Skeletal muscle tissue (tissue), 7 donors: ENCODE results near the genes REPS2, NHS, SCML2 and RS1.

DNA sequence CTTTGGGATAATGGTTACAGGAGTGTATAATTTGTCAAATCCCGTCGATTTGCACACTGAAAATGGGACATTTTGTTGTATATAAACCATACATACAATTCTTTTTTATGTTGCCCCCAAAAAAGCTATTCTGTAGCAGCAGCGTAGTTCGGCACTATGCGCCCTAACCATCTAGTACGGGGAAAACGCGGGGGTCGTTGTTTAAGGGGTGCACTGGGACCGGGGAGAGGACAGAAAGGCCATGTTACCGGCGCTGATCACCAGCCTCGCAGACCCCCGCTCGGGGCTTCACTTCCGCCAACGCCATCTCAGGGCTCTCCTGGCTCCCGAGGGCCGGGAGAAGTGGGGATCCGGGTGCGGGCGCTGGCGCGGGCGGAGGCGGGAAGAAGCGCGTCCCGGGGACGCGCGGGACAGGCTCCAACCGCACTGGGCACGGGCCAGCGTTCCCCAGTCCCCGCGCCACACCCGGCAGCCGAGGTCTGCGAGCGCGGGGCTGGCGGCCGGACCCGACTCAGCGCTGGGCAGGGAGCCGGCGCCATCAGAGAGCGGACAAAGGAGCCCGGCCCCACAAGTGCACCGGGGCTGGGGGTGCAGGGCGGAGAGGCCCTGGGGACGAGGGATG lies 697 bp downstream of the CTPS2 start:
- PRO-cap, 3 experiments, result no peak in any of the 3 experiments
- RAMPAGE, long total RNA, result no peak
- RRBS, 2 experiments, result 2 to 3% methylated on average over 36 of the region's 53 CpGs

- PRO-cap, 3 experiments, result no peak in any of the 3 experiments
- RAMPAGE, long total RNA, result no peak
- RRBS, 2 experiments, result no CpG with 5 or more reads among the region's 4 CpGs
Observed at GRCh38 chrX:16743949-16744358, 24.5 kb downstream of the SYAP1 start.

DNA sequence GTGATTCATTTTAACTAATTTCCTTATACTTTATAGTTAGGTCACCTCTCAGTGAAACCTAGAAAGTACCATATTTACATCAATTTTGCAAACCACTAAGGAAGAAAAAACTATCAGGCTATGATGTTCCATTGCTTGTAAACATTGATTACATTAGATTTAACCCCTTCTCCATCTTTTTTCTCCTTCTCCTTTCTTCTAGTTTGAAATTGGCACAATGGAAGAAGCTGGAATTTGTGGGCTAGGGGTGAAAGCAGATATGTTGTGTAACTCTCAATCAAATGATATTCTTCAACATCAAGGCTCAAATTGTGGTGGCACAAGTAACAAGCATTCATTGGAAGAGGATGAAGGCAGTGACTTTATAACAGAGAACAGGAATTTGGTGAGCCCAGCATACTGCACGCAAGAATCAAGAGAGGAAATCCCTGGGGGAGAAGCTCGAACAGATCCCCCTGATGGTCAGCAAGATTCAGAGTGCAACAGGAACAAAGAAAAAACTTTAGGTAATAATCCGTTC lies 32.2 kb downstream of the TXLNG start:
- PRO-cap, 3 experiments, result no peak in any of the 3 experiments
- RAMPAGE, long total RNA, result no peak
- RRBS, 2 experiments, result no CpG with 5 or more reads among the region's 3 CpGs

GRCh38 chrX:16822330-16822606 lies 36.0 kb downstream of the TXLNG start:
- PRO-cap, 3 experiments, result no peak in any of the 3 experiments
- RAMPAGE, long total RNA, result no peak
- RRBS, 2 experiments, result no CpG with 5 or more reads among the region's 3 CpGs

- PRO-cap, 3 experiments, result peak in 3 of 3 experiments; most common plus-strand start chrX:16946661 (in 1); most common minus-strand start chrX:16946513 (in 1)
- RAMPAGE, long total RNA, result no peak
- RRBS, 2 experiments, result 2 to 21% methylated on average over 35 to 37 of the region's 109 CpGs
Observed at GRCh38 chrX:16946281-16947299, at the start of gene REPS2. Gene REPS2, plus strand, starts transcription at chrX:16946658.

GRCh38 chrX:17137985-17138259 lies 191.5 kb downstream of the REPS2 start:
- PRO-cap, 3 experiments, result no peak in any of the 3 experiments
- RAMPAGE, long total RNA, result no peak
- RRBS, 2 experiments, result no CpG with 5 or more reads among the region's 5 CpGs

- PRO-cap, 3 experiments, result no peak in any of the 3 experiments
- RAMPAGE, long total RNA, result no peak
- RRBS, 2 experiments, result 4 to 21% methylated on average over 33 to 34 of the region's 78 CpGs
Observed at GRCh38 chrX:17374834-17375784, at the start of gene NHS. Gene NHS, plus strand, starts transcription at chrX:17375200.

GRCh38 chrX:17379674-17380264 lies 4.8 kb downstream of the NHS start:
- PRO-cap, 3 experiments, result no peak in any of the 3 experiments
- RAMPAGE, long total RNA, result no peak
- RRBS, 2 experiments, result no CpG with 5 or more reads among the region's 5 CpGs

- PRO-cap, 3 experiments, result no peak in any of the 3 experiments
- RAMPAGE, long total RNA, result no peak
- RRBS, 2 experiments, result no CpG with 5 or more reads among the region's 2 CpGs
Observed at GRCh38 chrX:17547975-17548690, 173.1 kb downstream of the NHS start.

DNA sequence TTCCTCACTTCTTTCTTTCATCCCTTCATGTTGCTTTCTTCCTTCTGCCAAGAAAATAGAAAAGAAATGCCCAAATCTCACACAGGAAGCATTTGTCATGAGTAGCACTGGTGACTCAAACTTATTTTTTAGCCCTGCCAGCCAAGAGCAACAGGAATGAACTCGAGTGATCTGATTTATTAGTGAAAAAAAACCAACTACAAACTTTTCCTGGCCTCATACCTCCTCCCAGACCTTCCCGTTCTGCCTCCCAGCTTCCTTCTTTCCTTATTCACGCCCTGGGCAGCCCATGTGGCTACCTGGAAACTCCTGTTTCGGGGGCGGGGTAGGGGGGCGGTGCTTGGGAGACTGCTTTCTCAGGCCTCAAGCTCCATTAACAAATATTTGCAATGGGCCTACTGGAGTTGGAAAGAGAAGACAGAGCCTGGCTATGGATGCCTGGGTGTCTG lies 178.5 kb downstream of the NHS start:
- PRO-cap, 3 experiments, result no peak in any of the 3 experiments
- RAMPAGE, long total RNA, result no peak
- RRBS, 2 experiments, result no CpG with 5 or more reads among the region's 6 CpGs

DNA sequence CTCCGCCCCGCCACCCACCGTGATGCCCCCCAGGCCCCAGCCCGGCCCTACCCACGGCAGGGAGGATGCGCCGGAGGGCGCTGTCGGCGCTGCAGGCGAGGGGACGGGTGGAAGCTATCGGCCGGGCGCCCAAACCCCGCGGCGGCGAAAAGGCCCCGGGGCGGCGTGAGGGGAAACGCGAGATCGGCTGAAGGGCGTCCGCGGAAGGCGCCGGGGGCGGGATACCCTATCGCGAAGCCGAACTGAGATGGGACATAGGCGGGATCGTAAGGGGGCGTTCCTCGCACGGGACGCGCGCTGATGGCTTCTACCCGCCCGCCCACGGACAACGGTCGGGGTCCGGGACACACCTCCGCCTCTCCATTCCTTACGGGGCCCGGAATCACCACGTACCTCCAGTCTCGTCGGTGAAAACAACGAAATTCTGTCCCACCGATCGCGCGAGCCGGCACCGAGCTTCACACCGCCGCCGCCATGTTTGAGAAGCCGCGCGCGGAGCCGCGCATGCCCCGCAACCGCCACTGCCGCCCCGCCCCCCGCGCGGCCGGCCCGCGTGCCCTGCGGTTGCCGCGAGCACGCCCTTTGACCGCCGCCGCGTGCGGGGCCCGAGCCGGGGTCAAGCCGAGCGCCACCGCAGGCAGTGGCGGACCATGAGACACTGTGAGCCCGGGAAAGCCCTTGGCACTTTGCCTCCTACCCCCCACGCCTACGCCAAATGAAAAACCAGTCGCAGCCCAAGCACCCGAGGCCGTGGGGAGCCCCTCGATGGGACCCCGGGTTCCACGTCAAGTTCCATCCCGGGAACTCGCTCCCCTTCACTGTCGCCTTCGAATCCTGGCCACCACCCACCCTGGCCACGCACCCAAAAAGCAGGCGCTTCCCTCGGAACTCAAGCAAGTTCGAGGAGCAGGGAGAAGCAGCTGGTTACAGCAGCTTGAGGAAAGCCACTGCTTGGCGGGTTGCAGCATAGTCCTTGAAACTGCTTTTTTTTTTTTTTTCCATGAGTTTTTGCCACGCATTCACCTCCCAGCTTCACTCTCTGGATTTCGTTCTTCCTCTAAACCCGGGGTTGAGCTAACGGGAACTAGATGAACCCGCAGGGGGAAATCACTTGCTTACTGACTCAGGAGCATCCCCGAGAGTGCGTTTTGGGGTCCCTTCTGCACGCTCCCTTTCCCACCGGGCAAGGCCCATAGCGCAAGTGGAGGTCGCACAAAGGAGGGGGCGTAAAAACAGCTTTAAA lies at the start of gene SCML2:
SCML2 (minus strand) TSS at position 490 of the 1,243 bp plus-strand sequence.
- PRO-cap, 3 experiments, result peak in 3 of 3 experiments; most common plus-strand start position 586 of the sequence (in 1); most common minus-strand start position 480 of the sequence (in 2)
- RAMPAGE, long total RNA, result start-site peak on the minus strand centred at position 491 of the sequence, 19 bp wide, 14 and 9 reads in 2 replicates
- RRBS, 2 experiments, result 4 to 21% methylated on average over 61 to 68 of the region's 125 CpGs

GRCh38 chrX:18424531-18424921 lies 882 bp upstream of the CDKL5 start:
- PRO-cap, 3 experiments, result no peak in any of the 3 experiments
- RAMPAGE, long total RNA, result no peak
- RRBS, 2 experiments, result no CpG with 5 or more reads among the region's 14 CpGs

GRCh38 chrX:18424948-18425476 lies 396 bp upstream of the CDKL5 start:
- PRO-cap, 3 experiments, result peak in 2 of 3 experiments; most common minus-strand start chrX:18425404 (in 2)
- RAMPAGE, long total RNA, result no peak
- RRBS, 2 experiments, result 2 to 14% methylated on average over 10 of the region's 43 CpGs

- PRO-cap, 3 experiments, result no peak in any of the 3 experiments
- RAMPAGE, long total RNA, result no peak
- RRBS, 2 experiments, result no CpG with 5 or more reads among the region's 3 CpGs
Observed at GRCh38 chrX:18574700-18575161, 97.2 kb downstream of the RS1 start.

- PRO-cap, 3 experiments, result no peak in any of the 3 experiments
- RAMPAGE, long total RNA, result no peak
- RRBS, 2 experiments, result no CpG with 5 or more reads among the region's 7 CpGs
Observed at GRCh38 chrX:18671933-18672337, at the start of gene RS1. Gene RS1, minus strand, starts transcription at chrX:18672108.

DNA sequence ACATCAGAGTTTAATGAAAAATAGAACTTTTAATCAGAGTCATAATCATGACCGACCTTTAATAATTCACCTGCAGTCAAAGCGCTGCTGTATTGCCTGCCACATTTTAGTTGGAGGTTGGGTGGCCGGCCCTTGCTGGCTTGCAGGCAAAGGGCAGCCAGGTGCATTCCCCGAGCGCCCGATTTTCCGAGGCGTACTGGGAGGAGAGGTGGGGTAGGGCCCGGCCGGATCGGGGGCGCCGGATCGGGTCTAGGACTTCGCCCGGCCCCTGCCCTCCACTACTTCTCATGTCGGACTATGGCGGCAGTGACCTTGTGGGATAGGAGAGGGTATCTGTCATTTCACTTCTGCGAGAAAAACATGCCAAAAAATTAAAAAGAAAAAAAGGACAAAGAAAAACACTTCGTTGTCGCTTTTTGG lies 2.5 kb upstream of the RS1 start:
- PRO-cap, 3 experiments, result no peak in any of the 3 experiments
- RAMPAGE, long total RNA, result no peak
- RRBS, 2 experiments, result 0 to 15% methylated on average over 3 to 4 of the region's 21 CpGs

DNA sequence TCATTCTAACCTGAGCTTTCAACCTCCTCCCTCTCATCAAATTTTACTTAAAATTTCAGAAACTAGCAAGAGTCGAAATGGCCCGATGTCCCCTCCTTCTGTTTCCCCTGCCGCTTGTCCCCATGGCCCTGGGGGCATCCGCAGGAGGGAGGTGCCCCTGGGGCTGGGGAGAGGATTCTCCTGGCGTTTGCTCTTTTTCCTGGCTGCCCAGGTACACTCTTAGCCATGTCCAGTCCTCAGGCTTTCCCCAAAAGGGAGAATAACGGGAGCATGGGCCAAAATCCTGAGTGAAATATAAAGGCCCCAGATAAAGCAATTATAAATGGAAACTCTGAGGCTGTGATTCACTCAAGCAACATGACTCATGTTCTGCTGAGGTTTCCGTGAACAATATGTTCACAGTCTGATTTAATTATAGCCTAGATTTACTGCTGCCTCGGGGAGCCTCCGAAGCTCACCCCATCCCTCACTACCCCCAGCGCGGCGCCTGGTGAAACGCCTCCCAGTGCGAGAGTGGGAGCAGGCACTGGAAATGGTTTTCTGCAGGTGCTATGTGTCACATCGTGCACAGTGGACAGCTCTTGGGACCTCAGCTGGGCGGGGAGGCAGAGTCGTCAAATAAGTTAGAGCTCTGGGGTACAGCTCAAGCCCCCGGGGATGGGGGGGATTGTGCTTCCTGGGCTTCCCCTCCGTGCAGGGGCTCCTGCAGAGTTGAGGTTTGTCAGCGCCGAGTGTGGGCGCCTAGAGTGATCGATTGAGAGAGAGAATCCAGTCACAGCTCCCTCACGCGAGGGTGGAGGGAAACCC lies 110.8 kb downstream of the PHKA2 start:
- PRO-cap, 3 experiments, result no peak in any of the 3 experiments
- RAMPAGE, long total RNA, result no peak
- RRBS, 2 experiments, result no CpG with 5 or more reads among the region's 25 CpGs

- PRO-cap, 3 experiments, result no peak in any of the 3 experiments
- RAMPAGE, long total RNA, result no peak
- RRBS, 2 experiments, result 19 to 54% methylated on average over 2 of the region's 14 CpGs
Observed at GRCh38 chrX:18891052-18891515, 92.8 kb downstream of the PHKA2 start.

GRCh38 chrX:19142549-19142753 lies 20.2 kb upstream of the ADGRG2 start:
- PRO-cap, 3 experiments, result no peak in any of the 3 experiments
- RAMPAGE, long total RNA, result no peak
- RRBS, 2 experiments, result no CpG with 5 or more reads among the region's 3 CpGs

DNA sequence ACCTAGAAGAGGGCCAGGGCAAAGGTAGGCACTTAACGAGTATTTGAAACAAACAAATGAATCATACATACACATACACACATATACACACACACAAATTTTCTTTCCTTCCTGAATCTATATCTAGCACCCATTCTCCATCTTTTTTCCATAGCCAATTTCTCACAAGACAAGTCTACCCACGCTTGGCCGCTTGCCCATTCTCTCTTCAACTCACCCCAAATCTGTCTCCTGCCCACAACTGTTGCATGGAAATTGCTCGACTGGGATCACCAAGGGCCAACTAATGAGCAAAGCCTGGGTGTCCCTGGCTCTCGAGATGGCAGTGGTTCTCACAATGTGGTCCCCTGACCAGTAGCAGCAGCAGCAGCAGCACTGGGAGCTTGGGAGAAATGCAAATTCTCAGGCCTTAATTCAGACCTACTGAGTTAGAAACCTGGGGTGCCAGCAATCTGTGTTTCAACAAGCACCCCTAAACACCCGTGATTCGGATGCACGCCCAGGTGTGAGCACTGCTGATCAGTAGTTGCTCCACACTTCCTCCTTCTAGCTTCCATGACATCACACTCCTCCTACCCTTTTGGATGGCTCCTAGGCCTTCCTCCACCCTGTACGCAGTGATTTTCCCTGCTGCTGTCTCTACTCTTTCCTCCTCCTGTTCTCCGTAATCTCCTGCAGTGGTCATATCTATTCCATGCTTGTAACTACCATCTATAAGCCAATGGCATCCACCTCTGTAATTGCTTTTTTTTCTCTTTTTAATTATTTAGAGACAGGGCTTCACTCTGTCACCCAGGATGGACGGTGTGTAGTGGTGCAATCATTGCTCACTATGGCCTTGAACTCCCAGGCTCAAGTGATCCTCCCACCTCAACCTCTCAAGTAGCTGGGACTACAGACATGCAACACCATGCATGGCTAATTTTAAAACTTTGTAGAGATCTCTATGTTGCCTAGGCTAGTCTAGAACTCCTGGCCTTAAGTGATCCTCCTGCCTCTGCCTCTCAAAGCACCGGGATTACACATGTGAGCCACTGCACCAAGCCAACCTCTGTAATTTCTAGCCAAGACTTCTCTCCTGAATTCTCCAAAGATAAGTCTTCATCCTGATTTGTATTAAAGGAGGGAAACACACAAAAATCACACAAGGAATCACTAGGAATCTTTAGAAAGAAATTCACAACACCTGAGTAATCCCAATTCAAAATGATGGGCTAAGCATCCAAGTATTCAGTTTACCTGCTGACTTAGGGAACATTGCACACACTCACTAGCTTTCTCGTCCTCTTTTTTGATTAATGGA lies 65.3 kb upstream of the MAP3K15 start:
- PRO-cap, 3 experiments, result no peak in any of the 3 experiments
- RAMPAGE, long total RNA, result no peak
- RRBS, 2 experiments, result no CpG with 5 or more reads among the region's 13 CpGs